UCH-1 (cell line): ENCODE results near the gene CEP170B.

- RRBS = no CpG with 5 or more reads among the region's 27 CpGs
Observed at GRCh38 chr14:104580854-104581671, 1.5 kb downstream of the C14orf180 start.

- RRBS = 29% methylated on average over 3 of the region's 11 CpGs
Observed at GRCh38 chr14:104657730-104658208, 31.6 kb upstream of the INF2 start.

DNA sequence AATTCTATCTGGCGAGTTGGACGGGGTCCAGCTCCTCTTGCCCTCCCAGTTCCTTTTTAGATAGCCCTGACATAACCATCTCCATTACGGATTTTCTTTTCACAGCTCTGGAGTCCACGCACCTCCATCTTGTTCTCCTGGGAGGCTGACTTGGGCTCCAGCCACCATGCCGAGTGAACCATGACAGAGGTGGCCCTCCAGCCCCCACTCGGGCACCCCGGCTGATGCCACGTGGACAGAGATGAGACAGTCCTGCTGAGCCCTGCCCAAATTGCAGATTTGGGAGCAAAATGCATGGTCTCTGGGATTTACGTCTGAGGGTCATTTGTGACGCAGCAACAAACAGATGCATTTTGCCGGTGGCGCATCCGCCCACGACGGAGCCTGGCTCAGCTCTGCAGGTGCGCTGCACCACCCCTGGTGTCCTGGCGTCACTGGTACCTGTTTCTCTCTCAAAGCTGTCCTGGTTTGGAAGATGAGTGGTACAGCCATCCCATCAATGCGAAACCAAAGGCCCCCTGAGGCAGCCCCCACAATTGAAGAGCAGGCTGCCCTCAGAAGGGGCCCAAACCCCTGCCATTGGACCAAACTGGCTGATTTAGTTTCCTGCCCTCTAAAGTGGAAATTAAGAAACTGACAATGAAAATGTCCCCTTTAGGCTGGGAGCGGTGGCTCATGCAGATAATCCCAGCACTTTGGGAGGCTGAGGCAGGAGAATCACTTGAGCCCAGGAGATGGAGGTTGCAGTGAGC is 31.0 kb upstream of the INF2 start:
- RRBS = no CpG with 5 or more reads among the region's 19 CpGs

GRCh38 chr14:104773774-104774226 is 20.9 kb downstream of the SIVA1 start:
- RRBS = no CpG with 5 or more reads among the region's 28 CpGs

DNA sequence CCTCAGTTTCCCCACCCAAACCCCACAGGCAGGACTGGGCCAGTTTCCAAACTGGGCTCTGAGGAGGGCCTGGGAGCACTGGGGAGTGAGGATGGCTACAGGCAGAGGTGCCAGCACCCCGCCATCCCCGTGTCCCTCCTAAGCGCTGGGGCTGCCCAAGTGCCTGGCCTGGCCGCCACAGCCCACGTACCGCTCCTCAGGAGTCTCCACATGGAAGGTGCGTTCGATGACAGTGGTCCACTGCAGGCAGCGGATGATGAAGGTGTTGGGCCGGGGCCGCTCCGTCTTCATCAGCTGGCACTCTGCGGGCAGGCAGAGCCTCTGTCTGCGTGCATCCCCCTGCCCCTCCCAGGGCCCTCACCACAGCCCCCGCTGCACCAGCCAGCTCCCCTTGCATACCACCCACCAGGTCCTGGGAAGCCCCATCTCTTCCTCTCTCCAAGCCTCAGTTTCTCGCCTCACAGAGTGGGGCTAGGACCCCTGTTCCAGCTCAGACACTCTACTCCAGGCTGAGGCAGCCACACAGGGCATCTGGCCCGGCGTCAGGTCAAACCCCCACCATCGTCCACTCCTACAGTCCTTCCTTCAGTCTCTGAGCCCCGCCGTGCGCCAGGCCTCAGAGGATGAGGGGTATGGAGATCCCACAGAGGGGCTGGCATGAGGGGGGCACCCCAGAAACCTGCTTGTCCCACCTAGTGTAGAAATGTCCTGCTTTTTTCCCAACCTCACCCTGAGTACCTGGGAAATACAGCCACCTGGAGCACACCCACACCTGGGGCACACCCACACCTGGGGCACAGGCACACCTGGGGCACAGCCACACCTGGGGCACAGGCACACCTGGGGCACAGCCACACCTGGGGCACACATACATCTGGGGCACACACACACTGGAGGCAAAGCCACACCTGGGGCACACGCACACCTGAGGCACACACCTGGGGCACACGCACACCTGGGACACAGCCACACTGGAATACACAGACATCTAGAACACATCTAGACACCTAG is 18.8 kb downstream of the AKT1 start:
- RRBS = no CpG with 5 or more reads among the region's 24 CpGs

DNA sequence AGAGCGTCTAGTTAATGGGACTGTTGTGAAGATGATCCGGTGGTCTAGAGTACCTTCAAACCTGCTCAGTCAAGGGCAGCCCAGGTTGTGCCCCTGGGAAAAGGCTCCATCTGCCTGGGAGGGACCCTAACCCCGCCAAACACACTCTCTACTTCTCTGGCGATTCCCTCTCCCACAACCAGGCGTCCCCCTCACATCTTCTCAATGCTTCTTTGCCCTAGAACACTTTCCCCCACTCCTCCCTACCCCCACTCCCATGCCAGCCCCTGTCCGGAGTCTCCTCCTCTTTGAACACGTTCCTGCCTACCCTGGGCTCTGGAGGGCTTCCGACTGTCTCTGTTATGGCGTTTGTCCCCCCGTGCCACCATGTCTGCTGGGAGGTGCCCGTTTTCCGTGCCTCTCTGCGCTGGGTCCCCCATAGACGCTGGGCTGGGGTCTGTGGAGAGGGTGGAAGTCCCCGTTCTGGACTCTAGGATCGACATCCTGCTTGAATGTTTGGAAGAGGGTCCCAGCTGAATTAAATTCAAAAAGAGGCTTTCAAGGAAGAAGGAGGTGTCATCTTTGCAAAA is 1.3 kb upstream of the ZBTB42 start:
- RRBS = no CpG with 5 or more reads among the region's 16 CpGs

- RRBS = 100% methylated on average over 4 of the region's 29 CpGs
Observed at GRCh38 chr14:104802237-104803153, 1.6 kb downstream of the ZBTB42 start.

- RRBS = no CpG with 5 or more reads among the region's 27 CpGs
Observed at GRCh38 chr14:104843969-104844493, 21.0 kb upstream of the CEP170B start.

DNA sequence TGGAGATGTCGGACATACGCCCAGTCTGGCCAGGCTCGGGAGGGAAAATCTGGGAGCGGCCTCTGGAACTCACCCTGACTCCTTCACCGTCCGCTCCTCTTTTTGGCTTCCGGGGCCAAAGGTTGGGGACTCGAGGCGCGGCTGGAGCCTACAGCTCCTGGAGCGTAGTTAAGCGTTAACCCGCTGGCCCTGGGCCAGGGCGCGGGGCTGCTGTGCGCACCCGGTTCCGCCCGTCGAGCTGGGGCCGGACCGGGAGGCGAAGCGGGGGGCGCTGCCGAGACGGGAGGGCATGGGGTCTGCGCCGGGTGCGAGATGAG is 410 bp upstream of the CEP170B start:
- RRBS = 4% methylated on average over 12 of the region's 30 CpGs

DNA sequence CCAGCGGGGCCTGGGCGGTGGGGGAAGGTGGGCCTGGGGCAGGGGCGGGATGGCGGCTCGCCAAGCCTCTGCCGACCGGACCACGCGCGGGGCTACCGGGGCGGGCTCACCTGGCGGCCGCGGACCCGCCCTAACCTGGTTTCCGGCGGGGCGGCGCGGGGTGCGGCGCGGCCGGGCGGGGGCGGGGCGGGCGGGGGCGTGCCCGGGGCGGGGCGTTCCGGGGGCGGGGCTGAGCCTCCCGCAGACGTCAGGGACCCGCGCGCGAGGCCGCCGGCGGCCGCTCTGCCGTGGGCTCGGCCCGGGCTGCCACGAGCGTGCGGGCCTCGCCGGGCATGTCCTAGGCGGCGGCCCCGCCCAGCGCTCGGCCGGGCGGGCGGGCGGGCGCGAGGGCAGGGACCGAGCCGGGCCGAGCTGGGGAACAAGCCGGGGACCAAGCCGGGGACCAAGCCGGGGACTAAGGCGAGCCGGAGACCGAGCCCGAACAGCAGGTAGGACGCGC is at the start of gene CEP170B:
Gene CEP170B, plus strand, starts transcription at position 243 of the 499 bp plus-strand sequence.
- RRBS = 4% methylated on average over 38 of the region's 76 CpGs

- RRBS = 44% methylated on average over 36 of the region's 122 CpGs
Observed at GRCh38 chr14:104932591-104933813, 8.3 kb downstream of the PLD4 start.

GRCh38 chr14:104976092-104976820 is 1.9 kb downstream of the AHNAK2 start:
- RRBS = no CpG with 5 or more reads among the region's 18 CpGs

- RRBS = 86% methylated on average over 6 of the region's 17 CpGs
Observed at GRCh38 chr14:105060439-105061016, 4.7 kb downstream of the GPR132 start.

DNA sequence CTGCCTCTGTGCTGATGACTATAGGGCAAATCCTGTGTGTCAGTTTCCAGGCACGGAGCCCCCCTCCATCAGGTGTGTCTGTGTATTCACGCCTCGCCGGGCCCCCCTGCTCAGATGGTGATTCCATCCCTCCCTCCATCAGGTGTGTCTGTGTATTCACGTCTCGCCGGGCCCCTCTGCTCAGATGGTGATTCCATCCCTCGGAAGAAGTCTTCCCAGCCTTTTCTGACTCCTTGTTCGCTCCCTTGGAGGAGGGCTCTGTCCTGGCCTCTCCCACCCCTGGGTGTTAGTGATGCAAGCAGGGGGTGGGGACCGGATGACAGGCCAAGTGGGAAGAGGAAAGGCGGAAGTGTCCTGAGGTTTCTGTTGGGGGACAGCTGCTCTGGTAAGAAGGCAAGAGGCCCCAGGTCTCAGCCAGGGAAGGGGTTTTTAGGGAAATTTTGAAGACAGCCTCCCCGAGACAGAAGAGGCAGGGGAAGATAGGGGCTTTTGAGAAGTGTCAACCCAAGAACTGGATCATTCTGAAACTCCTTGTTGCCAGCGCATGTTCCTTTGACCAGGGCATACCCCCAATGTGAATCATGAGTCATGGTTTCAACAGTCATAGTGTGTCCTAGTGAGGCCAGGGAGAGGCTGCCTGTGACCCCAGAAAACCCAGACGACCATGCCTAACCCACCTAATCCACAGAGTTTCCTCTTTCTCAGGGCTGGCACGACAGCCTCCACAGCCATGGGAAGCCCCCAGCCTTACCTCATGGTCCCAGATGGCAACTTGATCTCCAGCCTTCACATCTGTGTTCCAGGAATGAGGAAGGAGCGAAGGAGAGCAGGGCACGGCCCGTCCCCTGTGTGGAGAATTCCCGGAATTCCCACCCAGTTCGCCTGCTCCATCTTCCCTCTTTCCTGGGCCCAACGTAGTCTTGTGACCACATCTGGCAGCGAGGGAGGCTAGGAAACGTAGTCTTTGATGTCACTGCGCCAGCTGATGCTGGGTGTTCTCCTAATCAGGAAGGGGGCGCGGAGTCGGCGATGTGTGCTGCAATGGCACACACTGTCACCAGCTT is 4.8 kb upstream of the GPR132 start:
- RRBS = no CpG with 5 or more reads among the region's 28 CpGs

DNA sequence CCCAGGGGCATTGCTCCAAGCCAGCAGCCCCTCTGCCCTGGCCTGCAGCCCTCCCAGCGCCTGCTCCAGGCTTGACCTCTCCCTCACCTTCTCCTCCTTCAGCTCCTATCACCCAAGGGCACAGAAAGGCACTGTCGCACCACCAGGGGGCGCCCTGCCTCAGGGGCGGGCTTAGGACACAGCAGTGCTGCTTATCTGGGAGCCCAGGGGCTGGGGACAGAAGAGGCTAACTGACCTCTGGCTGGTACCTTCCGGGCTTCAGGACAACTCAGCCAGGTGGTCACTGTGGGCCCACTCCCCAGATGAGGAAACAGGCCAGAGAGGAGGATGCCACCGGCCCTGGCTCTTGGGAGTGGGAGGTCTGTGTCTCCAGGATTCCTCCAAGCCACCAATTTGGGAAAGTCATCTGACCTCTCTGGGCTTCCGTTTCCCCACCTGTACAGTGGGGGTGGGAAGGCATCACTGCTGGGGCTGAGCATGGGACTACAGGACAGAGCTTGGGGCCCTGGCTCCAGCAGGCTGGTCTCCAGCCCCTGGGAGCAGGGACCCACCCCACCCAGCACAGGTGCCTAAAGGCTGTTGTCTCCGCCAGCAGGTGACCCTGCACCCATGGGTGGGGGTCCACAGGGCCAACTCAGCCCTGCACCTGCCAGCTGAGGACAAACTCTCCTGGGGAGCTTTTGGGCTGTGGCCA is 25.4 kb upstream of the GPR132 start:
- RRBS = 12% methylated on average over 2 of the region's 8 CpGs

DNA sequence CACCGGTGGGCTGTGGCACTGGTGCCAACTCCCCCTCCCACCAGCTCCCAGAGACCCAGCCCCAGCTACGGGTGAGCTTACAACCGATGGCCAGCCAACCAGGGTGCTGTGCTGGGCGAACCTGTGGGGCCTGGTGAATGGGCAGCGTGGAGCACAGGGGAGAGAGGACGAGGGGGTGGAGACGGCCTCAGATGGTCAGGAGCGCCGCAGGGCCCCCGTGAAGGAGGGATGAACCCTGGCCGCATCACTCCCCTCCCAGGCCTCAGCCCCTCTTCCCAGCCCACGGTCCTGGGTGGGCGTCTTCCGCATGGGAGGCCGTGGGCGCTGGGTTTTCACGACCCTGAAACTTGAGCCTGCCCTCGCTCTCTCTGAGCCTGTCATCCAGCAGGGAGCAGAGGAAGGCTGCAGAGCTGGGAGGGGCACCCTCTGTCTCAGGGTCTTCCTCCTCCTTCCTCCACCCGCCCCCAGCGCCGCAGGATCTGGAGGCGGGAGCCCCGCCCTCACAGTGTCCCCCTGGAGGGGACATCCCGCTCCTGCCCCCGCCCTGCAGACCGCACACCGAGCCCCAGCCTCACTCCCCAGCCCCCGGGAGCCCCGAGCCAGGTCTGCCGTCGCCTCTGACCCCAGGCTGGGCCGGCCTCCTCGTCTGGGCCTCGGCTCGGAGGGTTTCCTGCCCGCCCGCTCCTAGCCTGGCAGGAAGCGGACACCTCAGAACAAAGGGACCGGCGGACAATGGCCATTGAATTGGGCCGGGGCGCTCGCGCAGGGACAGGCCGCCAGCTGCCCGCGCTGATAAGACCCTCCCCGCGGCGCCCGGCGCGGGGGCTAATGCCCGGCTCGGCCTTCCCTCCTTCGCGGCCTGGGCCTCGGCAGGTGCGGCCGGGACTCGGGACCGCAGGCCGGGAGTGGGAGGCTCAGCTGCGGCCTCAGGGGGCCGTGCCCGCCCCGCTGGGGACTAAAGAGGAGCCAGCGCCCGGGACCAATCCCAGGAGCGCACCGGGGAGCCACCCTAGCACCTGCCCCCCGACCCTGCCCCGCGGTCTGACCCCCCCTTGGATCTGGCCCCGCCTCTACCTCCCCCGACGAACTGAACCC is 15.2 kb upstream of the NUDT14 start:
- RRBS = 36% methylated on average over 34 of the region's 77 CpGs

GRCh38 chr14:105201703-105202538 is 20.8 kb upstream of the NUDT14 start:
- RRBS = 52% methylated on average over 8 of the region's 29 CpGs

GRCh38 chr14:105330434-105331021 is 16.0 kb downstream of the PACS2 start:
- RRBS = no CpG with 5 or more reads among the region's 17 CpGs

- RRBS = 7% methylated on average over 8 of the region's 18 CpGs
Observed at GRCh38 chr14:105474961-105475071, 195 bp downstream of the CRIP2 start.

GRCh38 chr14:105476475-105477371 is 2.1 kb downstream of the CRIP2 start:
- RRBS = 39% methylated on average over 2 of the region's 18 CpGs